HT-29 (cell line): ENCODE results near the genes DSG4 and RNF138.

DNA sequence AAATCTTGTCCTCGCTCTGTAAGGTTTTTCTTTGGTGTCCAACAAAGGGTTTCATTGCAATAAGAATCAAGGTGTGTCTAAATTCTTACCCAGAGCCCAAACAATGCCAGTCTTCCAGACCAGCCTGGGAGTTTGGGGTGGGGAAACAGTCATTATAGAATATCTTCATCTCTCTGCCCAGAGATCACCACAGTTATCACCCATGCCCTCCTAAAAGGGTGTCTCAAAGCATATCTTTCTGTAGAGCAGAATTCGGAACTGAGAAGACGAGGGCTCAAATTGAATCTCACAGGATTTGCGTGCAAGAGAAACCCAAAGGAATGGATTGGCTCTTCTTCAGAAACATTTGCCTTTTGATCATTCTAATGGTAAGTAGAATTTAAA is at the start of gene DSG4:
TSS of gene DSG4 (plus strand) at position 186 of the 384 bp plus-strand sequence.
- RAMPAGE, long total RNA: no peak

DNA sequence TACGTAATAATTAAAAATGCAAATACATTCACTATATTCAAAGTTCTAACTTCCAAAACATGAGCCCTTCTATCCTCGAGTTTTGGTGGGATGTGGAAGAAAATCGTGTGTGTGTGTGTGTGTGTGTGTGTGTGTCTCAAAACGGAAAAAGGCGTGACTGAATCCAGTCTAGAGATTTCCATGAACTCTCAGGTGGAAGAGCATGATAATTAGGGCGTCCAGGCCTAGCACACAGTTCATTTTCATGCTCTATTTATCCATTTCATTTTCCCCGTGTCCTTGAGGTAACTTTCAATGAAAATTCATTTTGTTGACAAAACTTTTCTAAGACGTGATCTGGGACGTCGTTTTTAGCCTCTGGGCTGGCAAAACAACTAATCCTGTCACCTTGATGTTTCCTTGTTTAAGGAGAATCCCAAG is 1.3 kb downstream of the DSG2 start:
- RAMPAGE, long total RNA: no peak

GRCh38 chr18:31657905-31658191 is 26.5 kb downstream of the B4GALT6 start:
- RAMPAGE, long total RNA: no peak

DNA sequence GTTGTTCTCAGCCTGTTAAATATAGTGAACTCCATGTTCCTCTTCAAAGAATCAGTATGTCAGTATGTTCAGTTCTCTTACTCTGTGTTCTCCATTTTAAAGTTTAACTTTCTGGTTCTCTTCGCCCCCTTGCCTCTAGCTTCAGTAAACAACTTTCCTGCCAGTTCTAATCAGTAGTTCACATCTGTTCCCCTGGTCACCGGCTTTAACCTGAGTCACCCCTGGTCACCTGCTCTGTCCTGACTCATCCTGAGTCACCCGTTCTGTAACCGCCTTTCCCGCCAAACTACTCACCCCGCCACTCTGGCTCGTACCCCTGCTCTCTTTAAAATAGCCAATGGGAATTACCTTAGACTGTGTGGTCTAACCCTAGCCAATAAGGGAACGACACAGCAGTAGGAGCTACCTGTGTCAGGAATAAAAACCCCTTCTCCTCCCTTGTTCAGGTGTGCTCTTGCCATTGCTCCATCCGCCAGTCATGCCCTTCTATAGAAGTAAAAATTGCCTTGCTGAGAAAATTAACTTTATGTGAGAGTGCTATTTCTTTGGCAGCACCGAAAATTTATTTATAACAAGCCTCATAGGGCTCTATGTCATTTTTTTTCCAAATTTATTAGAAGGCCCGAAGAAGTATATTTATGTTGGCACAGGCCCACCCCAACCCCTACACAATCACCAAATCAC is 21.7 kb downstream of the SLC25A52 start:
- RAMPAGE, long total RNA: no peak

DNA sequence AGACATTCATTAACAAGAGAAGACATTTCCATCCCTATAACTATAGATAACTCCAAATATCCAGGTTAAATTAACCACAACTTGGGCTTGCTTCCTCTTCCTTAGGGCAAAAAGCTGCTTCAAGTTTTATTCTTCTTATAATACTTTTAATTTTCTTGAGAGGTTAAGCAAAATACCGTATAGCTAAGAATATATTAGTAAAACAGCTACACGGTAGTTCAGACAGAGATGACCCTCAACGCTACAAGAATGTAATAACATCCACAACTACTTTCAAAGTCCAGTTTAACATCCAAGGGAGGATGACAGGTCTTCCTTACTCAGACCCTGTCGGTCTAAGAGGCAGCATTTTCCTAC is 1.0 kb downstream of the TRAPPC8 start:
- RAMPAGE, long total RNA: no peak

DNA sequence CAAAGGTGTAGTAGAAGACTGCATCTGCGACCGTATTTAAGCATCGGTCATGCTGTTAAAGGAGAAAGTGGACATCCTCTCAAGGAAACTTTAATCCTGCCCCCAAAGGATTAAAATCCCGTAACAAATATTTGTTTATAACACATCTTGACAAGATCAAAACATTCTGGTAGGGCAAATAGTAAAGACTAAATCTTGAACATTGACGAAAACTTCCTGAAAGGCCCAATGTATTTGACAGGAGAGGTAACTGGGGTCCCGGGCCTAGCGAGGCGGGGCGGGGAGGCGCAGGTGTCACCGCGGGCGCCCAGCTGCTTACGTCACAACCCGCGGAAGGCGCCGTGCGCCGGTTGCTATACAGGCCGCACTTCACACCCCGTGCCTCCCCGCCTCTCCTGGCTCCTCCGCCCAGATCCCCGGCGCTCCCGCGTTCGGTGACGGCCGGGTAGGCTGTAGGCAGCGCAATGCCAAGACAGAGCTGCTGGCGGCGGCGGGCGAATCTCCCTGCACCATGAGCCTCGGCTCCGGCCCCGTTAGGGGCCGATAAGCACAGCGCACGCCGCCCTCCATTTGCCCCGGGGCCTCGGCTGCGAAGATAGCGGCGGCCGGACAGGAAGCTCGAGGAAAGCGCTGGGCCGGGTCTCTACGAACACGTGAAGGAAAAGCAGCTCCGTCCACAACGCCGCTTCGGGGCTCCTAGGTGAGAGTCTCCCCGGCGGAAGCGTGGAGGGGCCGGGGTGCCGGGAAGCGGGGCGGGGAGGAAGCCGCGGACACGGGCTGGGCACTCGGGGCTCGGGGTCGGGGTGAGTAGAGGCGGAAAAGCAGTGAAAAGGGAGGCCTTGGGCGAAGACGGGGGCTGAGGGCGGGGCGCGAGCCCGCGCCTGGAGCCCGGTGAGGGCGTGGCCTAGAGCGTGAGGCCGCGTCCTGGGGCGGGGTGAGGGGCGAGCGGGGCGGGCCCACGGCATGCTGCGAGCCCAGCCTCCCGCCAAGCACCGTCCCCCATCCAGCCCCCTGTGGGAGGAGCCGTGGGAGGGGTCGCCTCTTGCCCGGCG is at the start of gene RNF138:
TSS of gene RNF138 (plus strand) at position 339 of the 1,052 bp plus-strand sequence.
- RAMPAGE, long total RNA: no peak

DNA sequence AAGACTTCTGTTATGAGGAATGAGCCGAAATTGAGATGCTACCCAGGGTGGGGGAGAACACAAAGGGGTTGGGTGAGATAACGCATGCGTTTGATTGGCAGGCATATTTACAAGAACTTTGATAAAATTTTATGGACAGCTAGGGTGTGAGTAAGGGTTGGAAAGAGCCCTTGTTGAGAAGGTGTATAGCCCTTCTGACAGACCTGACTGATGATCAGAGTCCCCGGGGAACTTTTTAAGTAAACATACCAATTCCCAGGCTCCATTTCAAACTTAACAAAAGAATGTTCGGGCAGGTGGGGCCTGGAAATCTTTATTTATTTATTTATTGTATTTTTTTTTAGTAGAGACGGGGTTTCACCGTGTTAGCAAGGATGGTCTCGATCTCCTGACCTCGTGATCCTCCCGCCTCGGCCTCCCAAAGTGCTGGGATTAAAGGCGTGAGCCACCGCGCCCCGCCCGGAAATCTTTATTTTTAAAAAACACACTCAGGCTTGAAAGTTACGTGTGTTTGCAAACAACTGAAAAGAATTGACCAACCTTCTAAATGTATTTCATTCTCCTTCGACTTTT is 2.0 kb downstream of the RNF138 start:
- RAMPAGE, long total RNA: no peak

DNA sequence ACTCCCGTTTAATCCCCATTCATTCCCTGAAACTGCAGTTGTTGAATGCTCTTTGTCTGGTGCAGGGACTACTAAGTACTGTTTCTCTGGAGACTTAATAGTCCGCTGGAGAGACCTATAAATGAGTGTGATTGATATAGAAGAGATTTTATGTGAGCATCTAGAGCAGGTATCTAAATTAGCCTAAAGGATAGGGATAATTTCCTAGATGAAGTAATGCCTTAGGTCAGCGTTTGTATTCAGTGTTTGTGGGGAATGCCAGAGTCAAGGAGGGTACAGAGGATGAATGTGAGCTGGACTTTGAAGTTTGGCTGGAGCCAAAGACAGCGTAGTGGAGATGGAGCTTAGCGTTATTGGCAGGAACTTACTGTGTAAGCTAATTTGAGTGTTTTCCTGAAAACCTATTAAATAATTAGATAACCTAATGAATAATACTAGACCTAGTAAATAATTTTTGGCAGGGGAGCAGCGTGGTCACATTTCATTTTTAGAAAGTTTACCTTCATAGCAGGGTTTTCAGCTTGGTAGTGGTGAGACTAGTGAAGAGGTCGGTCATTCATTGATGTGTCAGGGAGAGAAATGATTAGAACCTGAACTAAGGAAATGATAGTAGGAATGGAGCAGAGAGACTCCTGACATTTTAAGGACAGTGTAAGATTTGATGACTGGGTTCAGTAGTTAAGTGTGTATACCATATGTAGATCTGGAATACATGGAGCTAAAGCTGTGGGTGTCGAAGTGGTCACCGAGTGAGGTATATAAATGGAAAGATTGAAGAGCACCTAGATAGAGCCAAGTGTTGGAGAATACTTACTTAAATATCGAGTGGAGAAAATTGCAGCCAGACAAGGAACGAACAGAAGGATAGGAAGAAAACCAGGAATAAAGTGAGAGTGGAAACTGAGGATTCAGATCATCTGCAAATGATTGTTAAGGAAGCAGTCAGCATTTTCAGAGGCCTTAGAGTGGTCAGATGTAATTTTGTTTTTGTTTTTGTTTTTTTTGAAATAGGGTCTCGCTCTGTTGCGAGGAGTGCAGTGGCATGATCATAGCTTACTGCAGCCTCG is 4.4 kb downstream of the RNF138 start:
- RAMPAGE, long total RNA: no peak

- RAMPAGE, long total RNA: no peak
Measured at GRCh38 chr18:32378596-32379276, 91.9 kb downstream of the GAREM1 start.

DNA sequence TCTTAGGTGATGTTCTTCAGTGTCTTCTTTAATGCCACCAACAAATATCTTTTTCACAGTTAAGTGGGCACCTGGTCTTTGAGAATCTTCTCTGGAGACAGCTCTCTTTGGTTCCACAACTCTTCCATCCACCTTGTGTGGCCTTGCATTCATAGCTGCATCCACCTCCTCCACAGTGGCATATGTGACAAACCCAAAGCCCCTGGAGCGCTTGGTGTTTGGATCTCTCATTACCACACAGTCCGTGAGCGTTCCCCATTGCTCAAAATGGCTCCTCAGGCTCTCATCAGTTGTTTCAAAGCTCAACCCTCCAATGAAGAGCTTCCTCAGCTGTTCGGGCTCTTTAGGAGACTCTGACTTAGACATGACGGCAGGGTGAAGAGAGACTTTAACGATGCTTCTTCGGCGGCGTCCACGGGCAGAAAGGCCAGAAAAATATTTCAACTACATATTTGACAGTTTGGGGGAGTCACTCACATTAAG is 57.8 kb downstream of the GAREM1 start:
- RAMPAGE, long total RNA: no peak

GRCh38 chr18:32730482-32731214 is 42.2 kb downstream of the KLHL14 start:
- RAMPAGE, long total RNA: no peak

GRCh38 chr18:32909828-32910268 is 137.0 kb upstream of the KLHL14 start:
- RAMPAGE, long total RNA: no peak

GRCh38 chr18:33316216-33316792 is 124.2 kb downstream of the CCDC178 start:
- RAMPAGE, long total RNA: no peak

- RAMPAGE, long total RNA: no peak
Measured at GRCh38 chr18:33851540-33852427, 273.8 kb downstream of the ASXL3 start.

DNA sequence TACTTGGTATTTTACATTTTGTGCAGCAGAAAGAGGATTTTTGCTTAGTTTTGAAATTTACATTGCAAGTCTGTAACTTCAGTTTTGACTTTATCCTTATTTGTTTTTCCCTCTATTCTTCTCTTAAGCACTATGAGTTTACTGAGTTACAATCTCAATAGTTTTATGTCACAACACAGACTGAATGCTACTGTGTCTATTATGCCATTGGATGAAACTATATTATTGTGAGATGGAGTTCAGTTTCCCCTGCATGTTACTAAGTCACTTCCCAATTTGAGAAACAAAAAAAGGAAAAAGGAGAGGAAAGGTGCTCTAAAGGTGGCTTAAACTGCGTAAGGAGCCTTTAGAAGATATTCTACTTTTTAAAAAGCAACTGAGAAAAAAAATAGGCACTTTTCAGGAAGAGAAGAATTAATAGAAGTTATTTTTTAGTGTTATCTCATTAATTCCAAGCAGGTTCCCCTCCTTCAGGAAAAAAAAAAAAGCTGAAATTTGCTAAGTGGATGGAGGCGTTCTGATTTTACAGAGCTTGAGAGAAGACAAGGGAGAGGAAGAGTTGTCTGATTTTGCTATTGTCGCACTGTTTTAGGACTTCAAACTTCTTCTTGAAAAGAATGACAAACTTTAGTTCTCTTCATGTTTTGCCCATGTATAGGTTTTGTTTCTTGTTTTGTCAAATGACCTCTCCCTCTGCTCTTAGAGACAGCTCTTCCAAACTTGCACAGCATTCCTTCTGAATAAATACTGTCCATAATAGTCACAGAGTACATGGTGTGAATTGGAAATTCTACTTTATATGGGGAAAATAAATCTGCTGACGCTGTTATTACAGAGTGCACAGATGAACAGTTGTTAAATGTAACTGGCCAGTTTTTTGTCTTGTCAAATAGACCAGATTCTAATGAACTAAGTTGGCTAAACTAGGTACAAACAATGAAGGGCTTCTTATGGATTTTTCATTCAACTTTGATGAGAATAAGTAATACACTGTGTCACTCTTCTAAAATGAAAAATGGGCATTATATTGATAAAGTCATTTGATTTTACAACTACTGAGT is 116.1 kb upstream of the DTNA start:
- RAMPAGE, long total RNA: no peak

- RAMPAGE, long total RNA: no peak
Measured at GRCh38 chr18:35010787-35011673, 30.2 kb upstream of the MAPRE2 start.

GRCh38 chr18:35172425-35172982 is 68.3 kb upstream of the ZNF397 start:
- RAMPAGE, long total RNA: no peak

GRCh38 chr18:35214969-35215267 is 25.9 kb upstream of the ZNF397 start:
- RAMPAGE, long total RNA: no peak

DNA sequence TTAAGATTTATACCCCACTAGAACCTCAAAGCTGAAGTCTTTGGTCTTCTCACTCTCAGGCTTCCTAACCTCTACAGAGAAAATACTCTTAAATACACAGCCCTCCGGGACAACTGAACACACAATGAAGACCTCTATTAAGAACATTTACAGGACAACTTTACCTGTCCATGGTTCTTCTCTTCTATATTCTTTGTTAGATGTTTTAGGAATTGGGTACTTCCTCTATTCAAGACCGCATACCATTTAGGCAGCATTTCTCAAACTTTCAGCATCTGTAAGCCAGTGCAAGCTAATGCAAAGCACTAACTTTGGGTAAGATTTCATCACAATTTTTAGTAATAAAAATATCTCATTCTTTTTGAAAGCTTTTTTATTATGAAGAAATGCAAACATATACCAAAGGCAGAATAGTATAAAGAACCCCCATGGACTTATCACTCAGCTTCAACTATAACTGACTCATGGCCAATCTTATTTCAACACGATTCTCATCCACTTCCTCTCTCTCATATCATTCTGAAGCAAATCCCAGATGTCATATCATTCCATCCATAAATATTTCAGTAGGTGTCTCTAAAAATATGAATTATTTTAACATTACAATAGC is 33.0 kb downstream of the INO80C start:
- RAMPAGE, long total RNA: no peak

DNA sequence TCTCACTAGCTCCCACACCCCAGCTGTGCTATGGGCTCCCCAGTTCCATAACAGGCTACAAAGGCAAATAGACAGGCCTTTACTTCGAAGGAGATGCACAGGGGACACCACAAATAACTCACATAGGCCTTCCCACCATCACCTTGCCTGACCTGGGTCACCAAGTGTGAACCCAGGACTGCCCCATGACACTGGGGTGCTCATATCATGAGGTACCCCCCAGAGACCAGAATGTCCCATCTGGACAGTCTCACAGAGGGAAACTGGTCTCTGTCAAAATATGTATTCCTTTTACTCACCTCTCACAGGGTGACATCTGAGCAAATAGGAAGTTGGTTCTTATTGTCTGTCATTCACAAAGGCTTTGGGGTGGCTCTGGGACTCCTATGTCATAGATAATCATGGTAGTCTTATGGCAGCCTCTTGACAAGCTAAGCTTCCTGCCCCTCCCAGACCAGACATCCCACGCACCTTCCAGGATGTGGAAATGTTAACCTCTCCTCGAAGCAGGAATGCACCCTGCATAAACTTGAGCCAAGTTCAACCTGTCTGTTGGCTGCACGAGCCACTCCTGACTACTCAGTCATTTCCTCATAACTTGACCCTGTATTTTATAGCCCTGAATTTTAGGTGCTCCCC is 15.2 kb upstream of the INO80C start:
- RAMPAGE, long total RNA: no peak